Left common carotid artery plus branches (tissue), 1 donor: Measurements from ENCODE around the genes ZNF76 and TULP1.

GRCh38 chr6:34709191-34709838 is 12.7 kb upstream of the ILRUN start:
- PRO-cap, result no peak

DNA sequence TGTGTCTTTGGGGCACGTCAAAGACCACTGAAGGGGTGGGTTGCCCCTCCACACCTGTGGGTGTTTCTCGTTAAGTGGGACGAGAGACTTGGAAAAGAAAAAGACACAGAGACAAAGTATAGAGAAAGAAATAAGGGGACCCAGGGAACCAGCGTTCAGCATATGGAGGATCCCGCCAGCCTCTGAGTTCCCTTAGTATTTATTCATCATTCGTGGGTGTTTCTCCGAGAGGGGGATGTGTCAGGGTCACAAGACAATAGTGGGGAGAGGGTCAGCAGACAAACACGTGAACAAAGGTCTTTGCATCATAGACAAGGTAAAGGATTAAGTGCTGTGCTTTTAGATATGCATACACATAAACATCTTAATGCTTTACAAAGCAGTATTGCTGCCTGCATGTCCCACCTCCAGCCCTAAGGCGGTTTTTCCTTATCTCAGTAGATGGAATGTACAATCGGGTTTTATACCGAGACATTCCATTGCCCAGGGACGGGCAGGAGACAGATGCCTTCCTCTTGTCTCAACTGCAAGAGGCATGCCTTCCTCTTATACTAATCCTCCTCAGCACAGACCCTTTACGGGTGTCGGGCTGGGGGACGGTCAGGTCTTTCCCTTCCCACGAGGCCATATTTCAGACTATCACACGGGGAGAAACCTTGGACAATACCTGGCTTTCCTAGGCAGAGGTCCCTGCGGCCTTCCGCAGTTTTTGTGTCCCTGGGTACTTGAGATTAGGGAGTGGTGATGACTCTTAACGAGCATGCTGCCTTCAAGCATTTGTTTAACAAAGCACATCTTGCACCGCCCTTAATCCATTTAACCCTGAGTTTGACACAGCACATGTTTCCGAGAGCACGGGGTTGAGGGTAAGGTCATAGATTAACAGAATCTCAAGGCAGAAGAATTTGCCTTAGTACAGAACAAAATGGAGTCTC is 23.1 kb upstream of the ILRUN start:
- PRO-cap, result no peak

GRCh38 chr6:34745778-34746264 is 11.5 kb upstream of the SNRPC start:
- PRO-cap, result no peak

GRCh38 chr6:34760017-34760689 is 2.8 kb downstream of the SNRPC start:
- PRO-cap, result no peak

DNA sequence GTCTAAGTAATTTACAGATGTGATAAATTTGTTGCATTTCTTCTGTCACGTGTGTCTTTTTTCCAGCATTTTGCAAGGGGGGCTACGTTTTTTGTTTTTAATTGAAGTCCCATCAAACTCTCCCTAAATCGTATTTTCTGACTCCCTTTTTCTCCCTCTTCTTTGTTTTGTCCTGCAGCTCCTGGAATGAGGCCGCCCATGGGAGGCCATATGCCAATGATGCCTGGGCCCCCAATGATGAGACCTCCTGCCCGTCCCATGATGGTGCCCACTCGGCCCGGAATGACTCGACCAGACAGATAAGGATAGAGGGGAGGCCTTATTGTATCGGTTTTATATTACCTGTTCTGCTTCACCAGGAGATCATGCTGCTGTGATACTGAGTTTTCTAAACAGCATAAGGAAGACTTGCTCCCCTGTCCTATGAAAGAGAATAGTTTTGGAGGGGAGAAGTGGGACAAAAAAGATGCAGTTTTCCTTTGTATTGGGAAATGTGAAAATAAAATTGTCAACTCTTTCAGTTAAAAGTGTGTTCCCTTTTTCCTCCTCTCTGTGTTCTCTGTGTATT is 16.0 kb downstream of the SNRPC start:
- PRO-cap, result no peak

GRCh38 chr6:34839148-34839593 is 47.3 kb downstream of the BLTP3A start:
- PRO-cap, result no peak

DNA sequence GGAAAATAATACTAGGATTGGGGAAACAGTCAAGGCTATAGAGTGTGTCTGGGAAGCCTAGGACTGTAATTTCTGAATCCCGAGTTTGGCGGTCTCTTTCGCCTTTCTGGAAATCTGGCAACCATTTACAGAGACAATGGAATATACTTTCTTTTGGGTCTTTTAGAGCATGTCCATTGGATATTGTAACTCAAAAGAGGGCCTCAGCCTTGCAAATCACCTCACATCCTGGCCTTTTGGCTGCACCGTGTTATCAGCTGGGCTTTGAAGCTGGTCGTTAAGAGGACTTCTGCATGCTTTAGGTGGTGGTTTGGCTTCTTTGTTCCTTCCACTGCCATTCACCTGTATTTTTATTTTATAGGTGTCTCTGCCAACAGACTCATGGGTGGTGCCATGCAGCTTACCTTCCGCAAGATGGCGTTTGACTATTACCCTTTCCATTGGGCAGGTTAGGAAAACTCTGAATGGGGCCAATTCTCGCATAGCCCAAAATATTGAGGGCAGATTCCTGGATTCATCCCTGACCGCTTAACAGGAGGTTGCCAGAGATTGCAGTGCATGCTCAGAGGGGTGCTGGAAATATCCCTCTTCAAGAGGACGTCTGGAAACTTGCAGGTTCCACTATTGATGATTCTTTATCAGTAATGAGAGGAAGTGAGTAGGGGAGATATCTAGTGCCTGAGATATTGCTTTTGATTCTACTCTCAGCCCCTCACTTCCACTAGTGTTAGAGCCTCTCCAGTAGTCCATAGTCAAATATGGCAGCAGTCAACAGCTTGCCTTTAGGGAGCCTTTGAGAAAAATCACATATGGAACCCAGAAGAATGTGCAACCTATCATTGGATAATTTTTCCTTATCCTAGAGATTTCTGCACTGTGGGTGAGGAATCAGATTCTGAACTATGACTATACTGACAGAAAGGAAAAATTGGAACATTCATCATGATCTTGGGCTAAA is 32.3 kb downstream of the TAF11 start:
- PRO-cap, result no peak

- PRO-cap, result no peak
These were observed 45.5 kb downstream of the ANKS1A start for GRCh38 chr6:34934540-34934962.

DNA sequence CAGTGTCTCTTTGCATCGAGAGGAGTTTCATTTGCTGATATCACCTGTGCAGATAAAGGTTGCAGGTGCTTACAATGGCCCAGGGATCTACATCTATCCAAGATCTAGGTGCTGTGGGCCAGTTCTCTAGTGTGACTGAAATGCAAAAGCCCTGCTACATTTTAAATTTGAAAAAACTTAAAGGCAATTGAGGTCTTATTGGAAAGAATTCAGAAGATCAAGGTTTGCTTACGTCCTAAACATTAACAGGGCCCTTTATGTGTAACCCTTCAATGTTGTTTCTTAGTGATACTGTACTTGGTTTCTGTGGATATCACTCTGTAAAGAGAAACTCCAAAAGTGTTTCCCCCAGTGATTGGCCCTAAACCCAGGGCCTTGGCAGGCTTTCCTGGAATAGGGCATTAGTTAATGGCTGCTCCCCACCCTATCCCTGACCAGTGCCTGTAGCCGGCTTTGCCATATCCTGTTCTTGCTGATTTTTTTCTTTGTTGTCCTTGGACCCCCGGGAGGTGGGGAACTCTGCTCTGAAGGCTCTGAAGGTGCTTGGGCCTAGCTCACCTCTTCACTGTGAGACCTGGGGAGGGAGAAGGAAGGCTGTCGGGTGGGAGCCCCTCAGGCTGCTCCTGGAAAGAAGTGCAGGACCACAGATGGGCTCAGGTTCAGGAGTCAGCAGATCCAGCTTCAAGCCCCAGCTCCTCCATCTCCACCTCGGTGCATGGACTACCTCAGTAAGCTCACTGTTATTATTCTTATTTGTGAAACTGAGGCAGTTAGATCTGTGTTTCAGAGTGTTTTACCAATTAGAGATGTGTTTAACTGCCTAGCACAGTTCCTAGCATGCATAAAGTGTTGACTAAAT is 120.2 kb downstream of the TCP11 start:
- PRO-cap, result no peak

- PRO-cap, result no peak
These were observed 20.9 kb upstream of the TCP11 start for GRCh38 chr6:35161968-35162594.

DNA sequence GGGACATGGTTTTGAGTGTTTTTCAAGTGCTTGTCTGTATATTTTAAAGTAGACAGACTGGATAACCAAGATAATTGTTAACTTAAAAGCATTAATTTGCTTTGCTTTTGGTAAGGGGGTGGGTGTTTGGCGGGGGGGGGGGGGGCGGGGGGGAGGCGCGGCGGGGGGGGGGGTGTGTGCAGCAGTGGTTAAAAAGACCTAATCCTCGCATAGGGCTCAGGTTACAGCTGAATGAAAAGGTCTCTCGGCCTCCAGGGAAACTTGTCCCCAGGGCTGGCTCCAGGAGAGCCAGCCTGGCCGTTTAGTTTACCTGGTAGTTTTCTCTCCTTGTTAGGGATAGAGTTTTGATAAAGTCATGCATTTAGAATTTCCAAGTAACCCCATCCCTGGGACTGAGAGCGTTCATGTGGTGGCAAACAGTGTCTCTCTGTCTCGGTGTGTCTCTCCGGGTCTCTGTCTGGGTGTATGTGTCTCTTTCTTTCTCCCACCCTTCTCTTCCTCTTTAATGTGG is 3.4 kb downstream of the SCUBE3 start:
- PRO-cap, result no peak

DNA sequence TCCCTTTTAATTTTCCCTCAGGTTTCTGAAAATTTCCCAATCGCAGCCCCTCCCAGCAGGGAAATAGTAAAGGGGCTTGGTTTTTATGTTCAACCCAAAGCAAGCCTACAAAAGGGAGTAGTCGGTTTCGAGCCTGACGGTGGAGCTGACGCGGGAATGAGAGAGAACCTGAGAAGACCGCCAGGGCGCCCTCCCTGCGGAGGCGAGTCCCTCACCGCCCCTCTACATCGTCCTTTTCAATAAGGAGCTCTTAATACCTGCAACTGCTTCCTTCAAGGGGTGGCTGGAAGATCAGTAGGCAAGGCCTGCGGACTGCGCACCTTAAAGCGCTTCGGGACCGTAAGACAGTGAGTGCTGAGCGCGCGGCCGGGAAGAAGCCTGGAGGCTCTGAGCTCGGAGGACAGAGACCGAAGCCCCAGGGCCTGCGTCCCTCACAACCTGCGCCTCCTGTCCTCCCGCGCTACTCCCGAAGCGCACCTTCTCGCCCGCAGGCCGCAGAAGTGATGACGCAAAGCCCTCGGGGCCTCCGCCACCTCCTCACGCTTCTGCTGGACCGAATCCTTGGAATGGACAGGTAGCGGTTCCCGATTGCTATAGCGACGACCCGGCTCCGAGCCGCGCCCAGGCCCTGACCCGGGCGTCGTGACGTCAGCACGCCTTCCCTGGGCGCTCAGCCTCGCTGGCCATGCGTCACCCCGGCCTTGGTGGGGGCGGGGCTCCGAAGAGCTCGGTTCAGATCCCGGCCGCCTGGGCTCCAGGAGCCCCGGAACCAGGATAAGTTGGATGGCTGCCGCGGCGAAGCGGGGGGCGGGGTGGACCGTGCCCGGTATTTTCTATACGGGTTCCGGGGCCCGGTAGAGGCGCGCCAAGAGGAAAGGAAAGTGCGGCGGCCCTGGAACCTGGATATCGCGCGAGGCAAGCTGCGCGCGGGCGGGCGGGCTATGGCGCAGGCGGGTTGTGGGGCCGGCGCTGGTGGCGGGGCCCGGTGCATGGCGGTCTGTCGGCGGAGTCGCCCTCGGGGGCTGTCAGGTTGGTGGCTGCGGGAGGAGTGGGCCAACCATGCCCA is at the start of gene ZNF76:
Gene ZNF76, plus strand, starts transcription at position 923 of the 1,066 bp plus-strand sequence.
- PRO-cap, result bidirectional peak, plus-strand start at position 923 of the sequence, minus-strand start at position 625 of the sequence

DNA sequence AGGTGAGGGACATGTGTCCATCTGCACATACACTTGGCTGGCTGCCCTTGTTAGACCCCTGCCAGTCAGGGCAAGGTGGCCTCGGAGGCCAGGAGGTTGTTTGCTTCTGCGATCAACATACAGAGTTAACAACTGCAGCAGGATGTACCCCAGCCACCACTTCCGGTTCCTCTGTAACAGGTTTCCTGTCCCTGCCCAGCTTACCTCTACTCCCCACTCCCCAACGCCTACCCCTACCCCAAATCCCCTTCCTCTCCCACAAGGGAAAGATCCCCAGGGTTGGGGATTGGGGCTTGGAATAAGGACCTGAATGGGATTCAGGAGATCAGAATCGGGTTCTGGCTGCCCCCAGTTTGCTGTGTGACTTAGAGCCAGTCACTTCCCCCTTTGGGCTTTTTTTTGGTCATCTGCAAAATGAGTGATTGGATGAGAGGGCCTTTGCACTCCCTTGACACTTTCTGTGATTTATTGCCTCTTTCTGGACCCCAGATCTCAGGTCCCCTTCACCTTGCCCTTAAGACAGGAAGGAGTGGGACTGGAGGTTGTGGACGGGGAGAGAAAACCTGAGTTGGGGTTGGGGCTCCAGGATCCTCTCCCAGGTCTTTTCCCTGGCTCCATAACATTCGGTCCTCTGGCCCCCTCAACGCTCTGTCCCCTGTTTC is 14.1 kb downstream of the DEF6 start:
- PRO-cap, result no peak

DNA sequence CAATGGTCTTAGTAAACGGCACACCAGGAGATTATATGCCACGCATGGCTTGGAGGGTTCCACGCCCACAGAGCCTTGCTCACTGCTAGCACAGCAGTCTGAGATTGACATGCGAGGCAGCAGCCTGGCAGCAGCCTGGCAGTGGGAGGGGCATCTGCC is 10.2 kb upstream of the PPARD start:
- PRO-cap, result no peak

GRCh38 chr6:35361433-35362043 is 19.2 kb downstream of the PPARD start:
- PRO-cap, result no peak

- PRO-cap, result no peak
These were observed 11.4 kb downstream of the TEAD3 start for GRCh38 chr6:35485370-35485977.

- PRO-cap, result no peak
These were observed at the start of gene TULP1 for GRCh38 chr6:35512612-35513337. TSS of gene TULP1 (minus strand) at chr6:35512896.

DNA sequence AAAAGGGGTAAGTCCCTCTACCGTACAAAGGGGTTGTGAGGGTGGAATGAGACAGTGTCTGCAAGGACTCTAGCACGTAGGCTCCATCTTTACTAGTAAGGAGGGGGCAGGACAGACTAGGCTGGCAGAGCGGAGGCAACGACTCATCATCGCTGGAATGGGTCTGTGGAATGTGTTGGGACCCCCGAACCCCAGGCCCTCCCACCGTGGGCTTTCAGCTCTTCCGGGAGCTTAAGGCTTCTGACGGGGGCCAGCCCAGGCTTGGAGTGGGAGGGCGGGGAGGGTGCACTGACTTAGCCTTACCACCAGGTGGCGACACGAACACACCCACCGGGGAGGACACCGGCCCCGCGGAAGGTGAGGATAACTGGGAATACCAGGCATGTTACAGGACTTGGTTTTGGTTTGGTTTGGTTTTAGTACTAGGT is 10.0 kb upstream of the TULP1 start:
- PRO-cap, result no peak

- PRO-cap, result no peak
These were observed 30.7 kb upstream of the TULP1 start for GRCh38 chr6:35543354-35543930.

DNA sequence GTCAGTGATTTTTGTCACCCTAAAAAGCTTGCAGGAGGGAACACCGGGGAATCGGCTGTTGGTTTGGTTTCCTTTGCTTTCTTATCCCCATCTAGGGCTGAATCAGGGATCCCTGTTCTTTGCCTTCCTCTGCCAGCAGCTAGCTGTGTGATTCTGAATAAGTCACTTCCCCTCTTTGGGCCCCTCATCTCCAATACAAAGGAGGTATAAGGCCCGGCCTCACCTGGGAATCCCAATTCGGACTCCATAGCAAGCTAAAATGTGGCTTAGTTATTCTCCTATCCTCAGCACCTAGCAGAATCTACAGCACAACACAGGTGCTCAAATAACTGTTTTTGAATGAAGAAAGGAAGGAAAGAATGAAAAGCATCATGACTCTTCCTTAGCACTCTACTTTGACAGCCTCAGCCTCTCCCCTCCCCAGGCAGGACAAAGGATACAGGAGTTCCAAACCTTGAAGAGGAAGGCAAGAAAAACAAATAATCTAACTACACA is 18.4 kb upstream of the ARMC12 start:
- PRO-cap, result no peak